Zone of skin (tissue), 1 donor: ENCODE measurements around a stretch of chr1.

- RRBS, result 2% methylated on average over 9 of the region's 18 CpGs
These were observed 428 bp upstream of the SH3GLB1 start for GRCh38 chr1:86703954-86704342.

DNA sequence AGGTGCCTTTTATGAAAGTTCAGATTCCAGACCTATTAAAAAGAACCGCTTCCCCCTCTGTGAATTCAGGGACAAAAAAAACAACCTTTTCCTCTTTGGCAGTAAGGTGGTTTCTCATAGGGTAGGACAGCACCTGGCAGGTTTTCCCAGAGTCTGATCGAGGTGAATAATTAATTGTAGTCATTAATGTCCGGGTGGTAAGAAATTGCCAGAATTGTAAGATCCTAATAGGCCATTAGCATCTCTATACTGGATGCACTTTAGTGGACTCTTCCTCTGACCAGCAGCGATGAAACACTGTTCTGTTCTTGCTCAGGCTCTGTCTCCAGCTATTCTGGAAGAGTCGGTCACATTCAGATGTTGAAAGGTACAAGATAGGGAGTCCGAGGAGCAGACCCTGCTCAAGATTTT is 70.4 kb downstream of the SH3GLB1 start:
- RRBS, result no CpG with 5 or more reads among the region's 6 CpGs

DNA sequence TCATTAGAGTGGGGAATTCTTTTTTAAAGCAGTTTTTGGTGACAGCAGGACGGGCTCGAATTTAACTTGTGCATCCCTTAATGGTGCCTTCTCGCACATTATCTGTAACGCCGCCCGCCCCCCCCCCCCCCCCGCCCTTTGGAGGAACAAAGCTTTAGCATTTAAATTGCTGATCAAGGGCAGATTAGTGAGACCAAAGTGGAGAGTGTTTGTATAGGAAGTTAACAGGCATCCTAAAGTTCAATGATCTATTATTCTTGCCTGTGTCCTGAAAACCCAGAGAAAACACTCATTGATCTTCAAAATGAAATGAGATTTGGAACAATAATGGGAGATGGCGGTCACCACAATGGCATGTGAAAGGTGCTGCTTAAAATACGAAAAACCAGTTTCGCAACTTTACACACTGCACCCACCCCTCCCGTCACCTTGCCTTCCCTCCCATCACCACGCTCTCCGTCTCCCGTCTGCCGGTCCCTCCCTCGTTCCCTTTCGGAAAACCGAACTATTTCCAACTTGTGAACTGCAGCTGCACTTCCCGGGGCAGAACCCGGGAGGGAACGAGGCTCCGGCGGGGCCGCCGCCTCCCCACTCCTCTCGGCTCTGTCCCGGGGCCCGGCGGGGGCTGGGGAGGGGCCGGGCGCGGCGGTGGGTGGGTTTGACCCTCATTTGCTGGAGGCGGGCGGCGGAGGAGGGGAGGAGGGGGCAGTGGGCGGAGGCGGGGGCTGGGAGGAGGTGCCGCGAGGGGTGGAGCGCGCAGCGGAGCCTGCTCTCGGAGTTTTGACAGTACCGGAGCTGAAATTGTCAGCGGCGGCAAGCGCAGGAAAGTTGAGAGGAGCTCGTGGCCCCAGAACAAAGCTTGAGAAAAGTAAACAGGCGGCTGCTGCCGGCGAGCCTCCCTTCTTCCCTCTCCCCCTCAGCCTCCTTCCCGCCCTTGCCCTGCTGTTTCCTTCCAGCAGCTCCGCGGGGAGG is 2.6 kb downstream of the LMO4 start:
- RRBS, result 2% methylated on average over 19 of the region's 55 CpGs

GRCh38 chr1:87584597-87585025 is 255.9 kb downstream of the LMO4 start:
- RRBS, result no CpG with 5 or more reads among the region's 1 CpG

GRCh38 chr1:88773950-88774651 is 90.0 kb downstream of the PKN2 start:
- RRBS, result no CpG with 5 or more reads among the region's 4 CpGs

DNA sequence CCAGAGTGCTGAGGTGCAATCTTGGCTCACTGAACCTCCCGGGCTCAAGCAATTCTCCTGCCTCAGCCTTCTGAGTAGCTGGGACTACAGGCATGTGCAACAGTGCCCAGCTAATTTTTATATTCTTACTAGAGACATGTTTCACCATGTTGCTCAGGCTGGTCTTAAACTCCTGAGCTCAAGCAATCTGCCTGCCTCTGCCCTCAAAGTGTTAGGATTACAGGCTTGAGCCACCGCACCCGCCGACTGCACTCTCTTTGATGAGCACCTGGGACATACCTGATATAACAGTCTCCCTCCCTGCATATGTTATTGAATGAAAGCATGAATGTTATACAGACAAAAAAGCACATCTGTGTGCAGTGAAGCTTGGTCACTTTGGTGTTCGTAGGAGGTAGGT is 12.2 kb downstream of the GBP3 start:
- RRBS, result no CpG with 5 or more reads among the region's 5 CpGs

GRCh38 chr1:89311793-89312238 is 39.2 kb upstream of the GBP5 start:
- RRBS, result no CpG with 5 or more reads among the region's 4 CpGs

DNA sequence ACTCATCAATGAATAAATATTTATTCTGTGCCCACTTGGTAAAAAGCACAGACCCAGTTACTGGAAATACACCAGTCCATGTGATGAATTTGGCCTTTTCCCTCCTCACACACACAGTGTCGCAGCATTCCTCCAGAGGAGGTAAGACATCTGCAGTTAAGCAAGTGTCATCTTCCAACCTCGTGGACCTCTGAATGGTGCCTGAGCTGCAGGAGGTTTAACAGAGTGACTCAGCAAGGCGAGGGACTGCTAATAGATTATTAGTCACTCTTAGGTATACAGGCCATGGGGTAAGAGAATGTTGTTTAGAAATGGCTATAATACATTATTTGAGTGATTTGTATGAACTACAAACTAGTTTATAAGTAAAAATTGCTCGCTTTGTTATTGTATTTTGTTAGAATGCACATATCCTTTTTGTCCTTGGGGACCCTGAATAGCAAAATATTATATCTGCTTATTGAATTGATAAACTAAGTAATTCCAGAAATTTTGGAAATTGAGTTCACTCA is 8.5 kb upstream of the LRRC8B start:
- RRBS, result no CpG with 5 or more reads among the region's 4 CpGs

GRCh38 chr1:89530384-89531150 is 5.9 kb downstream of the LRRC8B start:
- RRBS, result no CpG with 5 or more reads among the region's 8 CpGs

GRCh38 chr1:89548141-89548822 is 23.7 kb downstream of the LRRC8B start:
- RRBS, result no CpG with 5 or more reads among the region's 1 CpG

- RRBS, result no CpG with 5 or more reads among the region's 16 CpGs
These were observed 50.3 kb upstream of the LRRC8C start for GRCh38 chr1:89582568-89583164.

GRCh38 chr1:89692683-89693275 is 59.9 kb downstream of the LRRC8C start:
- RRBS, result no CpG with 5 or more reads among the region's 4 CpGs

GRCh38 chr1:89699361-89699944 is 66.5 kb downstream of the LRRC8C start:
- RRBS, result no CpG with 5 or more reads among the region's 4 CpGs

DNA sequence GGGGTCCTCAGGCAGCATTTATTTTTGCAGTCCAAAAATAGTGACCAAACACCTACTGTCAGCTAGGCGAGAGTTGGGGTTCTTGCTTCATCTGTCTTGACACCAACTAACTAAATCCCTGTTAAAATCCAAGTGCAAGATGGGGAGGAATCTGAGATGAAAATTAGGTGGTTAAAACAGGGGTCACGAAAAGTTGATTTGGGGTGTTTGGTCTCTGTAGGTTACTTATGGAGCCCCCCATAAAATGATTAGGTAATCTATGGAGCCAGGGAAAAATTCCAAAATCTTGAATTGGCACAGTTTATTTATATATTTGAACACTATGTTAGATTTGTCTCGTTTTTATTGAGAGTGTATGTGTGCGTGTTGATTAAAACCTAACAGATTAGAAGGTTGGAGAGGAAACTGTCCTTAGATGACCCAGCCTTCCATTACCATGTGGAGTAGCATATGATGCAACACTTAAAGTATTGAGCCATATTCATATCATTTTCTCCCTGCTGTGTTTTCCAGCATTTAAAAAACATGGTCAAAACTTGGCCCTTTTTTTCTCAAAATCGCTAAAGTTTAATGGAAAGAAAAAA is 2.0 kb downstream of the LRRC8D start:
- RRBS, result no CpG with 5 or more reads among the region's 5 CpGs

- RRBS, result no CpG with 5 or more reads among the region's 2 CpGs
These were observed 42.4 kb downstream of the LRRC8D start for GRCh38 chr1:89863153-89863645.

GRCh38 chr1:89957007-89957682 is 37.8 kb upstream of the ZNF326 start:
- RRBS, result no CpG with 5 or more reads among the region's 4 CpGs

- RRBS, result no CpG with 5 or more reads among the region's 1 CpG
These were observed 1.0 kb downstream of the ZNF326 start for GRCh38 chr1:89995953-89996345.

DNA sequence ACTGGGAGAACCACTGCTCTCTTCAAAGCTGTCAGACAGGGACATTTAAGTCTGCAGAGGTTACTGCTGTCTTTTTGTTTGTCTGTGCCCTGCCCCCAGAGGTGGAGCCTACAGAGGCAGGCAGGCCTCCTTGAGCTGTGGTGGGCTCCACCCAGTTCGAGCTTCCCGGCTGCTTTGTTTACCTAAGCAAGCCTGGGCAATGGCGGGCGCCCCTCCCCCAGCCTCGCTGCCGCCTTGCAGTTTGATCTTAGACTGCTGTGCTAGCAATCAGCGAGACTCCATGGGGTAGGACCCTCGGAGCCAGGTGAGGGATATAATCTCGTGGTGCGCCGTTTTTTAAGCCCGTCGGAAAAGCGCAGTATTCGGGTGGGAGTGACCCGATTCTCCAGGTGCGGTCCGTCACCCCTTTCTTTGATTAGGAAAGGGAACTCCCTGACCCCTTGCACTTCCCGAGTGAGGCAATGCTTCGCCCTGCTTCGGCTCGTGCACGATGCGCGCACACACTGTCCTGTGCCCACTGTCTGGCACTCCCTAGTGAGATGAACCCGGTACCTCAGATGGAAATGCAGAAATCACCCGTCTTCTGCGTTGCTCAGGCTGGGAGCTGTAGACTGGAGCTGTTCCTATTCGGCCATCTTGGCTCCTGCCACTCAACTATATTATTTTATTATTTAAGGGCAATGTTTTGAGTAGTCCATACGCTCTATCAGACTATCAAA is 67.9 kb downstream of the ZNF326 start:
- RRBS, result no CpG with 5 or more reads among the region's 30 CpGs

- RRBS, result no CpG with 5 or more reads among the region's 49 CpGs
These were observed 13.5 kb upstream of the BARHL2 start for GRCh38 chr1:90730407-90731103.